Non-pigmented ciliary epithelial cell (primary cell): ENCODE measurements around a stretch of chr3.

DNA sequence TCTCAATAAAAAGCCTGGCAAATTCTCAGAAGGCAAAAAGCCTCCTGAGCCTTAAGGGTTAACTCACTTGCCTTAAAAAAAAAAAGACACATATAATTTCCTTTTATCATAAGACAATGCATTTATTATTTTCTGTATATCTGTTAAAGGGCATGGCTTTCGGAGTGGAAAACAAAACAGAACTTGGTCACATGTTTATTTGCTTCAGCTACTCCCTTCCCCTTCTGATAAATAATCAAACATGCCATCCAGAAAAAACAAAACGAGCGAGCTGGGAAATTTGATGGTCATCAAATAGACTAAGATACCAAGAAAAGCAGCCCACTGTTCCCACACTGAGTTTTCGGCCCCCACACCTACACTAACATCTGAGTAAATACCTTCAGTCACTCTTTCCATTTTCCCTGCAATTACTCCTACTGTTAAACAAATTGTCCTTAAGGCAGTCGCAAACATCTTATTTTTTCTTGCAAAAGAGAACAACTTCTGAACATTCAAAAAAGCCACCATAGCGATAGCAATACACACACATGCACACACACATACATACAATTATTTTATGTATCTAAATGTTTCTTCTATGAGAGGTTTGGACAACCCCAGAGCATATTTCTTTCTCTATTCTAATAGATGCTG is 454.6 kb downstream of the FOXP1 start:
- RRBS, result no CpG with 5 or more reads among the region's 6 CpGs

- RRBS, result no CpG with 5 or more reads among the region's 6 CpGs
These were observed 450.3 kb downstream of the FOXP1 start for GRCh38 chr3:71133110-71133703.

DNA sequence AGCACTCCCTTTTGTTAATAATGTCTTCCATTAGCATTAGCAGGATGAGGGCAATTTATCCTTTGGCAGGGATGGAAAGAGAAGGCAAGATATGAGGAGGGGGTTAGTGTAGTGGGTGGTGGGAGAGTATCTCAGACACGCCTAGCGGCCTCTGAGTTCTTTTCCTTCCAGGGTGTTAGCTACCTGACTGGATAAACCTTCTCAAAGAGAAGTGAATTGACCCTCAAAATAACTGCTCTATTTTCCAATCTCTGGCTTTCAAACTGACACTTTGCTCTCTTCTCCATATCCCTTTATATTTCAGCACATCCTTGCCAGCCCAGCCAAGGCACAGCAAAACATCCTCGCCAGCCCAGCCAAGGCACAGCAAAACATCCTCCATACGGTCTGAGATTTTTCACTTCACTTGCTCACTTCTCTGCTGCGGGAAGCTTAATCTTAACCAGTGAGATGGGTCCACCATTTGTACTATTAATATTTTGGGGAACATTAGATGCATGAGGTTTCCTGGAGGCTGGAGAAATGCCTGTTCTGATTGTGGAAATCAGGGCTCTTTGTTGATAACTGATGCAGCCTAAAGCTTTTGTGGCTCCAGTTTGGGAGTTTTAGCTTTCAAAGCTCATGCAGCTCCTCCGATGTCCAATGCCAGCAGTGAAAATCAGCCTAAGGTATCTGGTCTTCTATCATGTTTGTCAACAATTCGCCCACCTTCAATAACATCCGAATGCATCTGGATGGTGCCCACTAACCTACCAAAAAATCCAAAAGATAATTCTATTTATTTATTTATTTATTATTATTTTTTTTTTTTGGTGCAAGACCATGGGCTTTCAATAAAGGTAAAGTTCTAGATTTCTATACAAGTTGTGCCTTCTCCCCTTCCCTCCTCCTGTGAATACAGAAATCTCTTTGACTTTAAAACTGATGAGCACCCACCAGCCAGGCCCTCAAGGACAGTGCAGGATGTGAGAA is 446.2 kb downstream of the FOXP1 start:
- RRBS, result no CpG with 5 or more reads among the region's 8 CpGs

DNA sequence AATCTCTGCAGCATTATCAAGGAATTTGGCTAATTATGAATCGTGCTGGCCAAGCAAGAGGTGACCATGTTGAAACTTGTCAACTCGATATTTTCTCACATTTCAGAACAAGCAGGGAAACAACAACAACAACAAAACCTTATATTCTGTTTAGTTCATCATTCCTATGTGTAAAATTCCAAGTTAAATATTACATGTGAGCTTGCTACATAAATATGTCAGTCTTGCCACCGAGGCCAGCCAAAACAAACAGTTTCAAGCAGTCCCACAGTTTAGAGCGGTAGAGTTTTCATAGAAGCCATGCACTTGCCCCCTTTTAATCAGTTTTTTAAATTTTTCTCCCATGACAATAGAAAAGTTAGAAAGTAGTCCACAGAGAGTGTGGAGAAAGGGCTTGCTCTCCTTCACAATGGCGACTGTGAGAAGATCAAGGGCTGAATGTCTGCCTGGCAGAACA is 420.0 kb downstream of the FOXP1 start:
- RRBS, result no CpG with 5 or more reads among the region's 5 CpGs

DNA sequence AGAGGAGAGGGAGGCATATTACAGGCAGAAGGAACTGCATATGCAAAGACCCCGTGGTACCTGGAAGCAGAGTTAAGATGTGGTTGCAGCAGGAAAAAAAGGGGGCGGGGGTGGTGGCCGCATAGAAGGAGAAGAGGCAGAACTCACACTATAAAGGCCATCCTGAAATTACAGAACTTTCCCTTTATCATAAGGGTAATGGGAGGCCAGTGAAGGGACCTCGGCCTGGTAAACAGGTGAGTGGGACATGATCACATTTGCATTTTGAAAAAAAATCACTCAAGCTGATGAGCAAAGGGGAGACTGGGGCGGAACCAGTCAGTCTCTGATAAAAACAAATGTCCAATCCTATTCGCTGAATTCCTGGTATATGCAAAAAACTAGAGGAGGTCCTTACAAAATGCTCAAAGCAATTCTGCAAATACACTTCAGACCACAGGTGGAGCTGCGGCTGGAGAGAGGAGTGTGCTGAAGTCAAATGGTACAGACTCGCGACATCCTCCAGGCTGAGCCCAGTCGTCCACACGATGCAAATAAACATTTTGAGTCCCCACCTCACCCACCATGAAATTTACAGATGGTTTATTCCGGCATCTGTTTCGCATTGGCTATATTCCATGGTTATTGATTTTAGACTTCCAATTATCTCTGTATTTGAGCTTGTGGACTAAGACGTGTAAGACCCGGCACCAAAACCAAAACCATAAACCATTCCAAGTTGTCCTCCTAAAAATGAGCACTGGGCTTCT is 166.7 kb downstream of the FOXP1 start:
- RRBS, result 89% methylated on average over 4 of the region's 15 CpGs

GRCh38 chr3:71467265-71468190 is 116.0 kb downstream of the FOXP1 start:
- RRBS, result no CpG with 5 or more reads among the region's 9 CpGs

- RRBS, result no CpG with 5 or more reads among the region's 3 CpGs
These were observed 100.8 kb downstream of the FOXP1 start for GRCh38 chr3:71482815-71483125.

DNA sequence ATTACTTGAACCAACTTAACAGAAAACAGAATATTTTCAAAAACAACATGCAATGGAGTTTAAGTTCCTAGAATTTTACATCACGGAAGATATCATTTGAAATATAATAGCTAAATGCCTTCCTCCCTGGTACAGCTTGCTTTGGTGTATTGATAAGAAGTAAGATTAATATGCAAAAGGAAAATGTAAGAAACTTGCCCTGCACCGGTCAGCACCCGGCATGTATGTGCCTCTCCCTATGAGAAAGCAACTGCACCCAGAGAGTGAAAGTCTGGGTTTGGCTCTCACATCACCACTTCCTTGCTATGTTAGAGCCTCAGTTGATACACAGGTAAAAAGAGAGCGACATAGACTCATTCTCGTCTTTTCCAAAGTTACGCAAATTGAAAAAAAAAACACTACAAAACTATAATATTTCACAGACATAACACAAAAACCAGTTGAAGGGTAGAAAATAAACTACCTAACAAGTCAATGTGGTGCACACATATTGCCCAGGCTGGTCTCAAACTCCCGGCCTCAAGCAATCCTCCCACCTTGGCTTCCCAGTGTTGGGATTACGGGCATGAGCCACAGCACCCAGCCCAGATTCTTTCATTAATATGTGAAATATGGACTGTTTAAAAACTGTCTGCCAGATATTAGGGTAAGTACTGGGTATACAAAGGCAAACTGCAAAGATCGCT is 96.6 kb downstream of the FOXP1 start:
- RRBS, result no CpG with 5 or more reads among the region's 9 CpGs

GRCh38 chr3:71493344-71493838 is 90.1 kb downstream of the FOXP1 start:
- RRBS, result no CpG with 5 or more reads among the region's 7 CpGs

GRCh38 chr3:71511108-71511593 is 72.4 kb downstream of the FOXP1 start:
- RRBS, result no CpG with 5 or more reads among the region's 2 CpGs

GRCh38 chr3:71583872-71585130 is 773 bp upstream of the FOXP1 start:
- RRBS, result 2% methylated on average over 9 of the region's 50 CpGs

DNA sequence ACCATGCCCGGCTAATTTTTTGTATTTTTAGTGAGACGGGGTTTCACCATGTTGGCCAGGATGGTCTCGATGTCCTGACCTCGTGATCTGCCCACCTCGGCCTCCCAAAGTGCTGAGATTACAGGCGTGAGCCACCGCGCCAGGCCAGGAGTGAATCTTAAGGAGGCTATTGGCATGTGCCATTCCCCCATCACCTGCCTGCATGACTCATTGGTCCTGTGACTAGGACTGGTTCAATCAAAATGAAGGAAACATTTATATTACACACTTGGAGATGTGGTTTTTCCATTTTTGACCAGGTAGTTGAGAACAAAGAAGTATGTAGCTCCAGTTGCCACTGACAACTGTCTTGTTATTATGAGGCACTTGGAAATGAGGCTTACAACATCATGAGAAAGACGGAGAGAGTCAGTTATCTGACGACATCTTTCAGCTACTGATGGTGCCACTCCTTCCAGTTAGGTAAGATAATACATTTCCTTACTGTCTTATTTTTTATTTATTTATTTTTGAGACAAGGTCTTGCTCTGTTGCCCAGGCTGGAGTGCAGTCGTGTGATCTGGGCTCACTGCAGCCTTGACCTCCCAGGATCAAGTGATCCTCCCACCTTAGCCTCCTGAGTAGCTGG is 21.7 kb upstream of the PROK2 start:
- RRBS, result no CpG with 5 or more reads among the region's 11 CpGs

DNA sequence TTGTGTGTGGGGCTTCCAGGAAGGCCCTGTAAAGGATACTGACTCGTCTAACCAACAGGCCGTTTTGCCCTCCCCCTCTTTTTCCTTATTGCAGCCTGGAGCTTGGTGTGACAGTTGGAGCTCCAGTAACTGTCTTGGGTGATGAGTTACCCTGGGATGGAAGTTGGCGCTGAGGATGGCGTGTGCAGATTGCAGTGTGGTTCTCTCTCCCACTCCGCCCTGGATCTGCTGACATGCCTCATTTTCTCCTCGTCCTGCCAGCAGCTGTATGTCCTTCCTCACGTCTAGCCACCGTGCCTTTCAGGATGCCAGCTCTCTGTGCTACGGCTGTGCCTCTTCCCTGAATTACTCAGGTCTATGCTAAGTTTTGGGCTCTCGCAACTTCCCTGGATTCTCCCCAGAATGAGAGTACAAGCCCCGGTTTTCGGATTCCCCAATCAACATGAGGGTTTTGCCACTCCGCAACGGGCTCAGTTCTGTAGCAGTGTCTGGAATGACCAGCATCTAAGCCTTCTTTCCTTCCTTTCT is 209.4 kb upstream of the PROK2 start:
- RRBS, result no CpG with 5 or more reads among the region's 14 CpGs

DNA sequence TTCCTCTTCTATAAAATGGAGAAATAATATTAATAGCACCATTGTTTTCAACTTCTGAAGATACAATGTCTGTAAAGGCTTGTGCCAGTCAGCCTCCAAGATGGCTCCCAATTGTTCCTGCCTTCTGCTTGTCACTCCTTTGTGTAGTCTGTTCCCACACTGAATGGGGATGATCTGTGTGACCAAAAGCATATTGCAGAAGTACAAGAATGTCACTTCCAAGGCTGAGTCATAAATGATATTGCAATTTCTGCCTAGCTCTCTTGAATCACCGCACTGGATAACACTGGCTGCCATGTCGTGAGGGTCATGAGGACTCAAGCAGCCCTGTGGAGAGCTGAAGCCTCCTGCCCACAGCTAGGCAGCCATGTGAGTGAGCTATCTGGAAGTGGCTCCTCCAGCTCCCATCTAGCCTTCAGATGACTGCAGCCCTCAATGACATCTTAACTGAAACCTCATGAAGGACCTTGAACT is 223.6 kb upstream of the PROK2 start:
- RRBS, result no CpG with 5 or more reads among the region's 2 CpGs

DNA sequence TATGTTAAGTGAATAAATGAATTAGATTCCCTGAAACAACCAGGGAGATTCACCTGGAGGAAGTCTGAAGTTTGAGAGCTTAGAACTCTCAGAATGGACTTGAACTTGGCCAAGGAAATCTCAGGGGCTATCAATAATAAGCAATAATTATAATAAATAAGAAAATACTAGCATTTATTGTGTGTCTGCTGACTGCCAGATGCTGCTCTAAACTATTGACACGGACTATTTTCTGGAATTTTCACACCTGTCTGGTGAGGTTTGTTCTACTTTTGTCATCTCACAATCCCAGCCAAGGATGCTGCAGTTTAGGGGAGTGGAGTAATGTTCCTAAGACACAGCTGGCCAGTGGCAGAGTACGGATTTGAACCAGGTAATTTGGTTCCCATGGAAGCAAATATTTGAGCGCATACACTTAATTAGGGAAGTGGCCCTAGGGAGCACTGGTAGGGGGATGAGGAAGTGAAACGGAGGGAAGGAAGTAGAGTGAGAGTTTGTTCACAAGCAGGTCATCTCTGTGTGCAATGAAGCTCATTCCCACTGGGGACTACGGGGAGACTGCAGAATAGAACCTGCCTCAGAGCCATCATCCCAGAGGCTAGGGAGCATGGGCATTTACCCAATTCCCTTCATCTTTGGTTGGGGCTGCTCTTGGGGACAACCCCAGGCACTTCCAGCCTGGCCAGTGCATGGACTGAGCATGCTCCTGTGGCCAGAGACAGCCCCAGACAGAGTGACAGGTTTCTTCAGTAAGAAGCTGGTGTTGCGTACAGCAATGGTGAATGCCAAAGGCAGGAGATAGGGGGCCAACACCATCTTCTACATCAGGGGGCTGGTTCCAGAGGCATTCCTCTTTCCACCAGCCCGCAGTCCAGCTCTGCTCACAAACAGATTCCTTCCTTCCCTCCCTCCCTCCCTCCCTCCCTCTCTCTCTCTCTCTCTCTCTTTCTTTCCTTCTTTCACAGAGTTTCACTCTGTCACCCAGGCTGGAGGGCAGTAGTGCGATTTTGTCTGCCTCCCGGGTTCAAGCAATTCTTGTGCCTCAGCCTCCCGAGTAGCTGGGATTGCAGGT is 317.2 kb upstream of the PROK2 start:
- RRBS, result no CpG with 5 or more reads among the region's 10 CpGs

GRCh38 chr3:72135063-72135445 is 350.1 kb upstream of the PROK2 start:
- RRBS, result no CpG with 5 or more reads among the region's 6 CpGs

GRCh38 chr3:72171965-72172435 is 387.1 kb upstream of the PROK2 start:
- RRBS, result no CpG with 5 or more reads among the region's 10 CpGs

DNA sequence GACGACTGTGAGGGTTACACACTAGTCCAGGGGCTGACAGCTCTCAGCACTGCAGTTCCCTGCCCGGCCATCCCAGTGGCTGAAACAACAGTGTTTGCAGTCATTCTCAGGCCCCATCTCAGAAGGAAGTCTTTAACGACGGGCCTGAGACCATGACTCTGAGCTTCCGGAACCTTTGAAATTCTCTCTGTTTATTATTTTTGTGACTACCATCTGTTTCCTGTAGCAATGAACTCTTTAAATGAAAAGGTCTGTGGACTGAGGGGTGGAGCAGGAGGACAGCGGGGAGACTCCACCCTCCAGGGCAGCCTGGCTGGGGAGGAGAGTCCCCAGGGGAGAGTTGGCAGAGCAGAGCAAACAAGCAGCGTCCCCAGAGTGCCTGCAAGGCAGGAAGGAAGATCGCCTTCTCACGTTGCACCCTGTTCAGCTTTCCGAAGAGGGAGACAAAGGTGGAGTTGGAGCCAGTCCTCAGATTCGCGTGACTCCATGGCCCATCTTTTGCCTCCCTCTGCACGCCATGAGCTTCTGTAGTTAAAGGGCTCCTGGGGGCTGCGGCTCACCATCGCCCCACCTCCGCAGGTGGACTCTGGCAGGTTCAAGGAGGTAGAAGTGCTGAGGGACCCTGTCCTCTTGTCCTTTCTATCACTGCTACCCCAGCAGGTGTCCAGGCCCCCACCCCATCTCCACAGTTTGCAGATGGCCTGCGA is 525.7 kb upstream of the PROK2 start:
- RRBS, result 2% methylated on average over 4 of the region's 17 CpGs

GRCh38 chr3:72375528-72376629 is 472.4 kb downstream of the SHQ1 start:
- RRBS, result no CpG with 5 or more reads among the region's 3 CpGs